AG04450 (cell line): ENCODE measurements around the genes MED27 and GTF3C5.

- CAGE, long polyA plus RNA = no peak
- RRBS = no CpG with 5 or more reads among the region's 10 CpGs
Observed at GRCh38 chr9:131603027-131603605, 57.8 kb downstream of the PRRT1B start.

DNA sequence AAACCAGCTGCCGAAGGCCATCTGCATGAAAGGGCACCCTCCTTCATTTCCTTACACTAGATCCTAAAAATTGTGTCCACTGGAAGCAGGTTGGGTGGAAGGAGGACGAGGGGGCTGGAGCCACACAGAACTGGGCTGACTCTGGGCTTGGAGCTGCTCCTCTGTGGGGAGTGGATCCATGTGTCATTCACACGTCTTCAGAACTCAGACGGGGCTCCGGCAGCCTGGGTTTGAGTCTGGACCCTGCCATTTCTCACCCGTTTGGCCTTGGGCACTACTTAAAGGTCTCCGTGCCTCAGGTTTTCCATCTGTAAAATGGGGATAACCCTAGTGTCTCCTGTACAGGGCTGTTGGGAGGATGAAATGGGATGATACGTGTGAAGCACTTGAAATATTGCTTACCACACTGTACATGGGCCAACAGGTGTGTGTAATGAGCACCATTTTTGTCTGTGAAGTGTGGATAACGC lies 74.1 kb downstream of the PRRT1B start:
- CAGE, long polyA plus RNA = no peak
- RRBS = no CpG with 5 or more reads among the region's 9 CpGs

DNA sequence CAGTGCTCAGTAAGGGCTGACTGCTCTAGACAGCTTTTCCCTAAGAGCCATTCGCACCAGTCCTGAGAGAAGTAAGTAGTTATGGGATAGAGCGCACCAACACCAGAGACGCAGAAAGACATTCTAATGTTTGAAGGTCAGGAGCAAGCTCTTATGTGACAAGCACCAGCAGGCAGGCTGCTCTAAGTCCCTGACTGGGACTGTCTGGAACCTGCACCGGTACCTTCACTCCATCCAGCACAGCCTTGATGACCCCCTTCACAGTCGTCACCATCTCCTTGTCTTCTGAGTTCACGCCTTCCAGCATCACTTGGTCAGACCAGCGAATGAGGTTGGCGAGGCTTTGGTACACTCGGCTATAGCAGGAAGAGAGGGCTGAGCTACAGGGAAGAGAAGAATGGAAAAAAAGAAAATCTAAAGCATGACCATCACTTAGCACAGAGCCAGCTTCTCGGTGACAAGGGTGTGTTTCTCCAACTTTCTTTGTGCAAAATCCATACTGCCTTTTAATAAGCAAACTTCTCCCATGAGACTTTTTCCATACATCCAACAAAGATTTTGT lies 93.2 kb downstream of the PRRT1B start:
- CAGE, long polyA plus RNA = no peak
- RRBS = no CpG with 5 or more reads among the region's 10 CpGs

GRCh38 chr9:131658180-131659366 lies 81.3 kb downstream of the RAPGEF1 start:
- CAGE, long polyA plus RNA = no peak
- RRBS = no CpG with 5 or more reads among the region's 11 CpGs

GRCh38 chr9:131667344-131668029 lies 72.4 kb downstream of the RAPGEF1 start:
- CAGE, long polyA plus RNA = no peak
- RRBS = no CpG with 5 or more reads among the region's 9 CpGs

GRCh38 chr9:131676732-131677056 lies 63.2 kb downstream of the RAPGEF1 start:
- CAGE, long polyA plus RNA = no peak
- RRBS = no CpG with 5 or more reads among the region's 4 CpGs

DNA sequence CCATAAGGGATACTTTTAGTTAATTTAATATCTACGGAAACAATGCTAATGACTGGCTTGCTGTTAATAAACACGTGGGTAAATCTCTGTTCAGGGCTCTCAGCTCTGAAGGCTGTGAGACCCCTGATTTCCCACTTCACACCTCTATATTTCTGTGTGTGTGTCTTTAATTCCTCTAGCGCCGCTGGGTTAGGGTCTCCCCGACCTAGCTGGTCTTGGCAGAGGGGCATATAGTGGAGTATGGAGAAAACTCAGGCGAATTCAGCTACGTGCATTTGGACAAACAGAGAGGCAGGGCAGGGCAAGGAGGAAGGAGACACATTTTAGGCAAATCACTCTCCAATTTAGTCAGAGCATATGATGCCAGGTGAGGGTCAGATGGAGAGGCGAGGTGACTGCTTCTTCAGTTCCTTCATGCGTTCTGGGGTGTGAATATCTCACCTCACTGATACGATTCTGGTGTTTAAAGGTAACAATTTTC lies 54.2 kb downstream of the RAPGEF1 start:
- CAGE, long polyA plus RNA = no peak
- RRBS = no CpG with 5 or more reads among the region's 10 CpGs

GRCh38 chr9:131739145-131739747 lies 630 bp downstream of the RAPGEF1 start:
- CAGE, long polyA plus RNA = no peak
- RRBS = 4% methylated on average over 17 of the region's 57 CpGs

- CAGE, long polyA plus RNA = no peak
- RRBS = no CpG with 5 or more reads among the region's 6 CpGs
Observed at GRCh38 chr9:131839684-131840084, 99.8 kb upstream of the RAPGEF1 start.

GRCh38 chr9:132078852-132080279 lies at the start of gene MED27:
Gene MED27 (minus strand): TSS chr9:132079867.
- CAGE, long polyA plus RNA = no peak
- RRBS = 1% methylated on average over 5 of the region's 55 CpGs

DNA sequence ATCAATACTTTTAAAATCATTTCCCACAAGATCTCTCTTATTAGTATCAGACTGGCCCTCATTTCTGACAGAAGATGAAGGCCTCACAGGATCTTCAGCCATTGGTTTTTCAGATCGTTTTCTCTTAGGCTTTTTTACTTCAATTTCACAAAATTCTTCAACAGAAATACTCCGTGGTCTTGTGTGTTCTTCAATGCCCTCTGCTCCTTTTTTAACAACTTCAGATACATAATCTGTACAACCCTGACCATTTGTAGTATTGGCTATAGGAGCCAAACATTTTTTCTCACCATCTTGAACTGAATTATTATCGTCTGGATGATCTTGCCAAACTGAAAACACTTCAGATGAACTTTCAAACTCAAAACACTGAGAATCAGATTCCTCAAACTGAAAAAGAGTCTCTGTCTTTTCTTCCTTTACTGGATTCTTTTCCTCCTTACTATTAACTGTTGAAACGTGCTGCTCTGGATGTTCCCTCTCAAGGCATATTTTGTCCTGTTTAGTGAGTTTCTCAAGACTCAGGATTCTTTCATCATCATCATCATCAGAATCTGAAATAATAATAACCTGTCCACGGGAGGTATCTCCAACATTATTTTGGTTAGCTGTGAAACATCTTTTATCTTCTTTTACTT lies 26.7 kb downstream of the SETX start:
- CAGE, long polyA plus RNA = no peak
- RRBS = no CpG with 5 or more reads among the region's 5 CpGs

- CAGE, long polyA plus RNA = no peak
- RRBS = no CpG with 5 or more reads among the region's 5 CpGs
Observed at GRCh38 chr9:132345993-132346537, 8.7 kb downstream of the SETX start.

- CAGE, long polyA plus RNA = no peak
- RRBS = no CpG with 5 or more reads among the region's 5 CpGs
Observed at GRCh38 chr9:132382072-132382476, 24.6 kb downstream of the TTF1 start.

GRCh38 chr9:132639206-132639948 lies 30.4 kb downstream of the DDX31 start:
- CAGE, long polyA plus RNA = no peak
- RRBS = no CpG with 5 or more reads among the region's 10 CpGs

- CAGE, long polyA plus RNA = no peak
- RRBS = no CpG with 5 or more reads among the region's 12 CpGs
Observed at GRCh38 chr9:132806954-132807587, 71.0 kb downstream of the AK8 start.

DNA sequence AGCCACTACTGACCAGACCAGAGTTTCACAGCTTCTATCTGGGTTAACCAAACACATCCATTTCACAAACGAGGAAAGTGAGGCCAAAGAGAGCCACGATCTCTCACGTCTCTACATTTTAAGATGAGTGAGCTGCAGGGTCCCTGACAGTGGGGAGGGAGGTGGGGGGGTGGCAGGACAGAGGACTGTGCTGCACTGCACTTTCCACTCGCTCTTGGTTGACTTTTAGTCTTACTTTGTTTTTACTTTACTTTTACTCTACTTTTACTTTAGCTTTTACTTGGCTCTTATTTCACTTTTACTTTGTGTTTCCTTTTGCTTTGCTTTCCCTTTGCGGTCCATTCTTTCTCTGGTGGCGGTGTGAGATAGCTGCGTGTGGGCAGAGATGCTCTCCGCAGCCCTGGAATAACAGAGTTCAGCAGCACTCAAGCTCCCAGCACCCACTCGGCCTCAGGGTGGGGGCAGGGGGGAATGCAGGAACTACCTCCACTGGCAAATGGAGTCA lies 4.8 kb downstream of the AK8 start:
- CAGE, long polyA plus RNA = no peak
- RRBS = no CpG with 5 or more reads among the region's 9 CpGs

DNA sequence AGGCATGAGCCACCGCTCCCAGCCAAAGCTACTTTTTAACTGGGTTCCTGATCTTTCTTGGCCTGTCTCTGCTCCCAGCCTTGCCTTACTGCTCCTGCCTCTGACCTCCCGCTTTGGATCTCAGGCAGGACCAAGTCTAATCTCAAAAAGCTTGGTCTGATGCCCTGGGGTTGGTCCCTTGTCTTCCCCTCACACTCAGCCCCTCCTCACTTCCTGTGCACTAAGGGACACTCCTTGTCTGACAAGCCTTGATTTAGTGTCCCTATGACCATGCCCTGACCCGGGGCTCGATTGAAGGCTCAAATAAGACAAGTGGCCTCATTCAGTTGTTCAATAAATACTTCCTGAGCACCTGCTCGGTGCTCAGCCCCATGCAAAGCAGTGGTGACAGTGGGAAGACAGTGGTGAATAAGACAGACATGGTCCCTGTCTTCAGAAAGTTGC lies 3.6 kb upstream of the GTF3C5 start:
- CAGE, long polyA plus RNA = no peak
- RRBS = no CpG with 5 or more reads among the region's 5 CpGs

DNA sequence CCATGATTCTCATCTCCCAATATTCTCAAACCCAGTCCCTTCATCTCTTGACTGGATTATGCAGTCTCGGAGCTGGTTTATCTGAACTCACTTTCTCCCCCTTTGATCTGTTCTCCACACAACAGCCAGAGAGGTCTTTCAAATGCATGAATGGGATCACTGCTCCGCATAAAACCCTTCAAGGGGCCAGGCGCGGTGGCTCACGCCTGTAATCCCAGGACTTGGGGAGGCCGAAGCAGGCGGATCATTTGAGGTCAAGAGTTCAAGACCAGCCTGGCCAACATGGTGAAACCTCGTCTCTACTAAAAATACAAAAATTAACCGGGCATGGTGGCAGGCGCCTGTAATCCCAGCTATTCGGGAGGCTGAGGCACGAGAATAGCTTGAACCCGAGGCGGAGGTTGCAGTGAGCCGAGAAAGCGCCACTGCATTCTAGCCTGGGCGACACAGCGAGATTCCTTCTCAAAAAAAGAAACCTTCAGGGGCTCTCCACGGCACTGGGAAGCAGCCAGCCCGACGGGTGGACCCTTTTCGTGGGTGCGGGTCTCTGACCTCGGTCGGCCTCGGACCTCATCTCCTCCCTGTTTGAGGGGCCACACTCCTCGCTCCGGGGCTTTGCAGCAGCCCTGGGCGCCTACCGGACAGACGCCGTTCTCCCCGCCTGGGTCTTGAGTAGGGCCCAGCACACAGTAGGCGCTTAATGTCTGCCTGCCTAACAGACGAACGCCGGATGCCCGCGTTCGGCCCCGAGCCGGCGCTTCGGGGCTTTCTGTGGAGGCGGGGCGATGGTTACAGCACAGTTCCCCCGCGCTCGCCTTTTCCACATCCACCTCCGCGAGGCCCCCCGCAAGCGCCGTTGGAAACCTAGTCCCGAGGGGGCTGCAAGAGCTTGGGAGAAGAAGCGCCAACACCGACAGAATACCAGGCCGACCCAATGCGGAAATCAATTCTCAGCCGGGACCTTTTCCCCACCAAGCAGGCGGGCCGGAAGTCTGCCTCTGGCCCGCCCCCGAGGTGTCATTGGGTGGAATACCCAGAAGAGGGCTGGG lies 961 bp upstream of the GTF3C5 start:
- CAGE, long polyA plus RNA = no peak
- RRBS = 2% methylated on average over 8 of the region's 64 CpGs

- CAGE, long polyA plus RNA = start-site peak on the plus strand at chr9:133030688-133030746, 188 and 130 reads in 2 replicates; start-site peak on the plus strand at chr9:133030972-133031001, 422 and 224 reads in 2 replicates
- RRBS = 2% methylated on average over 17 of the region's 51 CpGs
Observed at GRCh38 chr9:133030561-133031185, at the start of gene GTF3C5. Gene GTF3C5 (plus strand): TSS chr9:133030997.

- CAGE, long polyA plus RNA = no peak
- RRBS = no CpG with 5 or more reads among the region's 19 CpGs
Observed at GRCh38 chr9:133105628-133106129, 15.4 kb downstream of the RALGDS start.